Measurements from ENCODE around the gene RAB28.

DNA sequence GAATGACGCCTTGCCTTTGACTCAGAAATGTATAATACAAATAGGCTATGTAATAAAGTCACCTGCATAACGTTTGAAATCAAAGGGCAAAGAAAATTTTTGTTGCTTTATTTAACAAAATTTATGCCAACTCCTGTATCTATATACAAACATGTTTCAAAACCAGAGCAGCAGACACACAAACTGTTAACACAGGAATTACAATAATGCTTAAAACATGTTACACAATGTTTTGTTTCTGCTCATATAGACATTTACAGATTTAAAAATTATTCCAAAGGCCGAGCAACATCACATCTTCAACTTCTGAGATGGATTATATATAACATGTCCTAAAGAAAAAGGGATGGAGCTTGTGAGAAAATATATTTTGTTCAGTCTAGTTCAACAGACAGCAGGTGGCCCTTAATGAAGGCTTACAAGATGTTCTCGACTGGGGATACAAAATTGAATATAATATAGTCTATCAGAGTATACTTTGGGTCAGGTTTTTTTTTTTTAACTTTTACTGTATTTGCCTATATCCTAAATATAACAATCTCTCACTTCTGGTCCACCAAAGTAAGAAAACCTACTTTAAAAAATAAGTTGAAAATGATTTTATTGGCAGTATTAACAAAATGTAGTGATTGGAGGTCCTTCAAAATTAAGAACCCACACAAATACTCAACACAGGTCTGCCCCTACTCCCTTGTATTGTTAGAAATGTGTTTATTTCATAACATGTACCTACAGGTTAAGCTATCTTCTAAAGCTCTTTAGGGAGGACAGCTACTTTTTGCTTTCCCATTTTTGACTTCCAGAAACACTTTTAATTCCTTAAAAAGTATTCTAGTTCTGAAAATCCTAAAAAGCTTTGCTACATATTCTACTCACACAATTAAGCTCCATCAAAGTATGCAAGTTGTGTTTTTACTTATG lies 17.2 kb downstream of the ZNF518B start:
- RAMPAGE, total RNA, result no peak

GRCh38 chr4:10455951-10457208 lies 846 bp downstream of the ZNF518B start:
- RAMPAGE, total RNA, result no peak

DNA sequence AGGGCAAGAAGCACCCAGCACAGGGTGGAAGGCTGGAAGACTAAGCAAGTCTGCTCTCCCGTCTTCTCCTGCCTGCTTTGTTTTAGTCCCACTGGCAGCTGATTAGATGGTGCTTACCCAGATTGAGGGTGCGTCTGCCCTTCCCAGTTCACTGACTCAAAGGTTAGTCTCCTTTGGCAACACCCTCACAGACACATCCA lies 157.4 kb downstream of the HS3ST1 start:
- RAMPAGE, total RNA, result no peak

DNA sequence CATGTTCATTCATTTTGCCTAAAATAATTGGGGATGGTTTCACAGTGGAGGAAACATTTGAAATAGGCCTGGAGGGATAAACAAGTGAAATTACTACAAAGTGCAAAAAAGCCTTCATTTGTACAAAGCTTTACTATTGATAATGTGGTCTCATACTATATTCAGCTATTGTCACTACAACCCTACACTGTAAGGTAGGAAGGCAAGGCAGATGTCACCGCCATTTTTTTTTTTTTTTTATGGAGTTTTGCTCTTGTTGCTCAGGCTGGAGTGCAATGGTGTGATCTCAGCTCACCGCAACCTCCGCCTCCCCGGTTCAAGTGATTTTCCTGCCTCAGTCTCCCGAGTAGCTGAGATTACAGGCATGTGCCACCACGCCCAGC lies 27.6 kb downstream of the HS3ST1 start:
- RAMPAGE, total RNA, result no peak

GRCh38 chr4:11428356-11428780 lies 326 bp downstream of the HS3ST1 start:
- RAMPAGE, total RNA, result no peak

GRCh38 chr4:11541314-11541533 lies 112.5 kb upstream of the HS3ST1 start:
- RAMPAGE, total RNA, result no peak

- RAMPAGE, total RNA, result no peak
These were observed 196.7 kb upstream of the HS3ST1 start for GRCh38 chr4:11625326-11625862.

GRCh38 chr4:12912037-12912372 lies 572.1 kb downstream of the RAB28 start:
- RAMPAGE, total RNA, result no peak

DNA sequence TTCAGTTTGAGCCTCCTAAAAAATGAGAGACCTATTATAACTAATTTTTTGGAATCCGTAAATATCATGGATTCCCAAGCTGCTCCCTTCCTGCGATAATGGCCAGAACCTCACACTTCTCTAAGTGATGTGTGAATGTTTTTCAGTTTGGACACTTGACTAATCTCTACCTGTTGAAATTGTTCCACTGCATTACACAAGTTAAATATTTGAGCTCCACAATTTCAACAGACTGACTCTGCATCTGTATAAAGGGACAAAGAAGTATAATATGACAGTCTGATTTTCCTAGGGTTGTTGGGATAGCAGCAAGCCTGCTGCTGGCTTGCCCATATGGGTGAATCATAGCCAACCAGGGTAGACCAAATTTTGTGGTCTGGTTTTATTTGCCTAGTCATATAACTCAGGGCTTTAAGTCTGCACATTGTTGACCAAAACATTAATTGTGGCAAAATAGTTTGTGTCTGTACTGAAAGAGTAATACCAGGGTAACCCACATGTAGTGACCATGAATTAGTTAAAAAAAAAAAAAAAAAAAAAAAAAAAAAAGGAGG lies 534.4 kb downstream of the RAB28 start:
- RAMPAGE, total RNA, result no peak

- RAMPAGE, total RNA, result no peak
These were observed 109.6 kb downstream of the RAB28 start for GRCh38 chr4:13374448-13375019.

DNA sequence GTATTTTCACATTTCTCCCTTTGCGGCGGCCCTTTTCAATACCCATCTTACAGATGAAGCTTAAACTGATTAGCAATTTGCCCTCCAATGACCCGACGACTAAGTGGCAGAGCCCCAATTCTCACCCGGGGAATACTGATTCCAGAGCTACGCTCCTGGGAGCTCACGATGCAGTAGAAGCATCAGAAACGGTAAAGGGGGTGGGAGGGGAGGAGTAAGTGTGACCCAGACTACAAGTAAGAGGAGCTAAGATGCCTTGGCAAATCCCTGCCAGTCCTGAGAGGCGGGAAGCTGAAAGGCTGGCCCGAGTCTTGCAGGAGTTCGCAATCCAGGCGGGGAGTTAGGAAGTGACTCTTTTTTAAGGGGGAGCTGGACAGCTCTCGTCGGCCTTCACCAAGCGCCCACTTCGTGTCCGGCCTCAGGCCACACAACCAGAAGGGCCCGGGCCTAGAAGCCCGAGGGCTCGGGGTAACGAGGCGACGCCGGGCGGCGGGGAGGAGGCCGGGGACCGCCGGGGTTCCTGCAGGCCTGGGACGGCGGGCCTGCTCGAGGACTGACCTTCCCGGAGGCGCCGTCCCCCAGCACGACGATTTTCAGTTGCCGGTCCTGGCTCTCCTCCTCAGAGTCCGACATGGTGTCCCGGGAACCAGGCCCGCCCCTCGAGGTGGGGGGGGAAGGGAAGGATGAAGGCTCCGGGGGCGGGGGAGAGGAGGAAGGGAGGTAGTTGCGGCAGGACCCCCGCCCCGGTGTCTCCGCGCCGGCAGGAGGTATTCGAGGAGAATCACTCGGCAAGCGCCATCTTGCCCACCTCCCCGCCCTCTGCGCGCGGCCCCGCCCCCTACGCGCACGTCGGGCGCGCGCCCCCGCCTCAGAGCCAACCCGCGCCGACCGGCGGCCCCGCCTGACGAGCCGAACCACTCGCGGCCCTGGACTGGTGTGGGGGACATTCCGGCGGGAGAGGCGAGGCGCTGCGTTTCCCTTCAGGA lies at the start of gene RAB28:
Gene RAB28, minus strand, starts transcription at position 823 of the 986 bp plus-strand sequence.
- RAMPAGE, total RNA, result start-site peak on the minus strand centred at position 817 of the sequence, 17 bp wide, 58 and 46 reads in 2 replicates

DNA sequence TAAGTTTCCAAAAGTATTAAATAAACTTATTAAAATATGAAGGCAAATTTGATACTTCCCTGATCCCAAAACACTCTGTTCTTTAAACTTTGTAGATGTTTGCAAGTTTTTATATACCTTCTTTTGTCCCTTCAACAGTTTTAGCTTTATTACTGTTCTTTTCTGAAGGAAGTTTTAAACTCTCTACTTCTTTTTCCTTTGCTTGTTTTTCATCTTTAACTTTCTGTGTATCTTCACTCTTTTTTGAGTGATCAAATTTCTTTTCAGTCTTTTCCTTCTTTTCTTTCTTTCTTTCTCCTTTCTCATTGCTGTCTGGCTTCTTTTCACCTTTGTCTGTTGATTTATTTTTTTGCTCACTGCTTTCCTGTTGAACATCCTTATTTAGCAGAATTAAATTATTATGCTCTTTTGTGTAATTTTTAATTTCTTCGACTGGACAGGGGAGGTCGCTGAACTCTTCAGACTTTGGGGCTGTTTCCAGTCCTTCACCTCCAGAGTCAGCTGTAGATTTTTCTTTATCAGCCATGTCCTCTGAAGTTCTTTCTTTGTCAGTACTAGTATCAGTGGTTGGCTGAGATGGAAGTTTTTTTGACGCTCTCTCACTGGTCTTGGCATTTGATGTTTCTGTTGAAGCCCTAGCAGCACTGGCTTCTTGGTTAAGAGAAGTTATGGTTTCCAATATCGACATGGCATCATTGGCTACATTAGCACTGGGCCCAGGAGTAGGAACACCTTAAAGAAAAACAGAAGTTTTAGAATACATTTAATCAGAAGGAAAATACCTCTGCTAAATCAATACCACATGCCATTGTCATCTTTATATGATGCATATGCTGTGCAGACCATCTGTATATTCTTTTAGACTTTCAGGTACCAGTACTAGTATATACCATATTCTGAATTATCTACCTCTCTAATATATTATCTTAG lies 13.2 kb downstream of the BOD1L1 start:
- RAMPAGE, total RNA, result no peak

GRCh38 chr4:13701665-13702554 lies 74.4 kb upstream of the BOD1L1 start:
- RAMPAGE, total RNA, result no peak

GRCh38 chr4:13840563-13841459 lies 213.3 kb upstream of the BOD1L1 start:
- RAMPAGE, total RNA, result no peak

DNA sequence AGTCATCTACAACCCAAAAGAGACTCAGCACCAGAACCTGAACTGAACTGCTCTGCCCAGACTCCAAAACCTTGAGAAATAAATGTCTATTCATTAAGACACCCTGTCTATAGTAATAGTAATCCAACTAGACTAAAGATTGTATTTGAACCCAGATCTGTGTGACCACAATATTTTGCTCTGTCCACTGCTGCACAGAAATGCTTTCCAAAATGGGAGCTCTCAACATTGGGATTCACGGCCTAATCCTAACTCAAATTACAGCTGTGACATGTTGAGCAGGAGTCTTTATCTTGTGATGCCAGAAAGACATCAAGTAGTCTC lies 644.6 kb upstream of the CPEB2 start:
- RAMPAGE, total RNA, result no peak

DNA sequence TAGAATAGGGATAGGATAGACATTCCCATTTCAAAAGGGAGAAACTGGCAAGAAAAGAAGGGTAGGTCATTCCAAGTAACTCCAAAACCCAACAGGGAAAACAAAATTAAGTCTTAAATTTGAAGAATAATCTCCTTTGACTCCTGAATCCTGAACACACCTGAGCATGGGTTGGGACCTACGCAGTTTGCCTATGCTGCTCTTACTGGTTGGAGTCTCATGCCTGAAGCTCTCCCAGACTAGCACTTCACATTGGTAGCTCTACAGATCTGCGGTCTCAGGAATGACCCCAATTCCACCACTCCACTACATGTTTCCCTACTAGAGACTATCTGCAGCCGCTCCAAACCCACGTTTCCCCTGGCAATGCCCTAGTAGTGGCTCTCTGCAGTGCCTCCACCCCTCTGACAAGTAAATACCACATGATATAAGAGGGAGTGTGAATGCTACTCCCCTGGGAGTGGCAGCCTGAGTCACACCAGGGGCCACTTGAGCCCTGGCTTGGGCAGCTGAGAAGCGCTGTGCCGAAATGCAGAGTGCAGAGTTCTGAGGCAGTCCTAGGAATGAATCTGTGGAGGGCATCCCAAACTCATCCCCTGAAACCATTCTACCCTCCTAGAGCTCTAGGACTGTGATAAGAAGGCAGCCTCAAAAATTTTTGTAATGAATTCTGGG lies 160.6 kb upstream of the CPEB2 start:
- RAMPAGE, total RNA, result no peak

- RAMPAGE, total RNA, result no peak
These were observed 122.5 kb upstream of the CPEB2 start for GRCh38 chr4:14879528-14880342.

DNA sequence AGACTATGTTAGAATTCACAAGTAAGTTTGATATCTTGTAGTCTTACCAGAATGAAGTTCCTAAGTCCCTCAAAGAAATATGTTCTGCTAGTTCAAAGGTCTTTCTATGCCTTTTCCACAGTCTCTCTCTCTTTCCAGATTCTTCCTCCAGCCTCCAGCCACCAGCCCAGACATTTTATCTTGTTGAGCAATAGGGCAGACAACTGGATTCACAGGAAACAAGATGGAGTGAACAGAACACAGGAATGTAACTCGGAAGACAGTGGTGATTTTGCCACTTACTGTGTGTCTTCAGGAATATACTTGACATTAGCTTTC lies 17.1 kb upstream of the CPEB2 start:
- RAMPAGE, total RNA, result no peak

DNA sequence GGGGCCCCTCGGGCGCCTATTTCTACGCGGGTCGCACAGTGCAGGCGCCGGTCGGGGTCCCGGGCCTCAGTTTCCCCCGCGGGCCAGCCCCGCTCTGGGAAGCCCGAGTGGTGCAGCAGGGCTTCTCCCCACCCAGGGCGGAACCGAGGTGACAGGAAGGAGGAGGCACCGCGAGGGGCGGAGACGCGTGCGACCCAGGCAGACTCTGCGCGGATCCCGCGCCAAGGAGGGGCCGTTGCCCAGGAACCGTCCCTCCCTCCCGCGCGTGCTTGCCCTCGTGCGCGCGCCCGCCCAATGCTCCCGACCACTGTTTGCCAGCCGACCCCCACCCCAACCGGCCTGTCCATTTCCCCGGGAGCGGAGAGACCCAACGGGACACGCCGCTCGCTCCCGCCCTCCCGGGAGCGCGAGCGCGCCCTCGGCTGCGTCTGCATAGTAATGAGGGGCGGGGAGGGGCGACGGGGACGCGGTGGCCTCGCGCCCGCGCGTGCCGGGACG lies 331 bp upstream of the CPEB2 start:
- RAMPAGE, total RNA, result no peak

- RAMPAGE, total RNA, result no peak
These were observed 26.1 kb downstream of the CPEB2 start for GRCh38 chr4:15028233-15028905.

Measured in foreskin keratinocyte (primary cell).